ENCODE measurements around a stretch of chr12.

DNA sequence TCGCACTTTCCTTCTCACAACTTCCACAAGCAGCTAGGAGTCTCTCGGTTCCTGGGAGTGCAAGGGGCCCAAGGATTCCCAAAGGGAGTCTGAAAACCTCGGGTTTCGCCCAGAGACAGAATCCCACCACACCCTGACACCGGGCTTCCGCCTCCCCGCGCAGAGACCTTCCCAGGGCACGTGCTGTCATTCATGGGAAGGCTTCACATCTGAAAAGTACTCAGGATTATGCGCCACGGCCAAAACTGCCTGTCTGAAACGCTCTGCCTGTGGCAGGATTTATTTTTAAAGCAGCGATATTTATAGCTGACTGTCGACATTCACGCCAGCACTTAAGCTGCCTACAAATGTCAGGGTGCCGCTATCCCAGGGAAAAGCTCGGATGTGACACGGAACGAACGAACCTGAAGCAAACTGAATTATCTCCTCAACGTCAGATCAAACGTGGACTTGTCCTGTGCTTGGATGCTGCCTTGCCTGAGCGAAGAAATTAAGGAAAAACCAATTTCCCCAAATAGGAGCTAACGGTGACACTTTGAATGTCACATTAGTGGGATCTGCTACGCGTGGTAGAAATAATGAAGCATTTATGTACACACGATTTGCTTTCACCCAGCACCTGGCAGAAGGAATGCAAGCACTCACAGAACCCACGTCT, 154.0 kb downstream of the PIWIL1 start:
- PRO-cap: no peak

DNA sequence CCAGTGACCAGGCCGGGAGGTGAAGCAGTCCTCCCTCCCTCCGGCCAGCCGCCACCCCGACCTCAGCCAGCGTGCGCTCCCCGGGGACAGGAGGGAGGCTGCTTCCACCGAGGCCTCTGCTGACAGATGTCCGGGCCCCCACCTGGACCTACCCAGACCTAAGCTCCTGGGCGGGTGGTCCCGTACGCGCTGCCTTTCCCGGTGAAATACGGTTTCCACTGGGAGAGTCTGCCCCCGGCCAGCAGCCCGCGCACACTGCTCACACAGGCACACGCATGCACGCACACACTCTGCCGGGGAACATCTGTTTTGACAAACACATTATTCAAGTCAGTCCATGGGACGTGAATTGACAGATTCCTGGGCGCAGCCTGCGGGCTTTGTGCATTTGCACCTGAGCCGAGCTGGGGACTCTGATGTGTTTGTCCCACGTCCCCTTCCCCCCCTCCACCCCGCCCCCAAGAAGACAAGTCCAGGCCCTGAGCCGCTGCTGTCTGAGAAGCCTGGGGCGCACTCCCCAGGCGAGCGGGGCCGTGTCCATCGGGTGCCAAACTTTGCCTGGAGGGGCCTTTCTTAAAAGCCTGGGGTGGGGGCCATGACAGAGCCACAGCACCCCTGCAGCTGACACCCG, 667 bp downstream of the RIMBP2 start:
- PRO-cap: bidirectional peak, plus-strand start at position 320 of the sequence, minus-strand start at position 258 of the sequence

- PRO-cap: no peak
These were observed 20.2 kb downstream of the STX2 start for GRCh38 chr12:130818460-130819626.

DNA sequence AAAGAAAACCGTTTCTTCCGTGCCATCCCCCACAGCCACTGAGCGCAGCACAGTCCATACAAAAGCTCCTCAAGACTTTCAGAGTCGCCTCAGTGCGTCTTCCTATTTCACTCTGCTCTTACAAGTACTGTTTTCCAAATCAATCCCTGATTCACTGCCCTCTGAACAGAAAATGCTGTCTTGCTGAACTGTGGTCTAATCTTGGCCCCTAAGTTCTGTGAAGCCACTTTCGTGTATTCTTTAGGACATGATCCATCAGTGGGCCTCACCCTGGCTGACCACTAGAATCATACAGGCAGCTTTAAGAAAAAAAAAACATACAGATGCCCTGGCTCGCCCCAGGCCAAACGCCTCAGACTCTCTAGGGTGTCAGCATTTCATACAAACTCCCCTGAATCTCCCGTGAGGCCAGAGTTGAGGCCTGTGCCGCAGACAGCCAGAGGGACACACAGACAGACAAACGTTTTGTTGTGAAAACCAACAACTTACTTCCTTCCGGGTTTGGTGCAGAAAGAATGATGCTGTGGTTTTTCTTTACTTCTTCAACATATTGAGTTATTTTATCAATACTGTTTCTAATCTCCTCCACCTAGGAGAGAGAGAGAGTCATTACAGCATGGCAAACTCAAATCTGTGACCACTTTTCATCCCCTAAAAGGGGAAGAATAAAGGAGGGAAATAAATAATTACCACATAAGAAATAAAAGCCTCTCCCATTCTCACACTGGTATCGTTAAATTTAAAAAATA, 17.7 kb downstream of the STX2 start:
- PRO-cap: no peak

- PRO-cap: no peak
These were observed 4.3 kb downstream of the RAN start for GRCh38 chr12:130875707-130876996.

- PRO-cap: no peak
These were observed 37.6 kb upstream of the ADGRD1 start for GRCh38 chr12:130916117-130916529.

DNA sequence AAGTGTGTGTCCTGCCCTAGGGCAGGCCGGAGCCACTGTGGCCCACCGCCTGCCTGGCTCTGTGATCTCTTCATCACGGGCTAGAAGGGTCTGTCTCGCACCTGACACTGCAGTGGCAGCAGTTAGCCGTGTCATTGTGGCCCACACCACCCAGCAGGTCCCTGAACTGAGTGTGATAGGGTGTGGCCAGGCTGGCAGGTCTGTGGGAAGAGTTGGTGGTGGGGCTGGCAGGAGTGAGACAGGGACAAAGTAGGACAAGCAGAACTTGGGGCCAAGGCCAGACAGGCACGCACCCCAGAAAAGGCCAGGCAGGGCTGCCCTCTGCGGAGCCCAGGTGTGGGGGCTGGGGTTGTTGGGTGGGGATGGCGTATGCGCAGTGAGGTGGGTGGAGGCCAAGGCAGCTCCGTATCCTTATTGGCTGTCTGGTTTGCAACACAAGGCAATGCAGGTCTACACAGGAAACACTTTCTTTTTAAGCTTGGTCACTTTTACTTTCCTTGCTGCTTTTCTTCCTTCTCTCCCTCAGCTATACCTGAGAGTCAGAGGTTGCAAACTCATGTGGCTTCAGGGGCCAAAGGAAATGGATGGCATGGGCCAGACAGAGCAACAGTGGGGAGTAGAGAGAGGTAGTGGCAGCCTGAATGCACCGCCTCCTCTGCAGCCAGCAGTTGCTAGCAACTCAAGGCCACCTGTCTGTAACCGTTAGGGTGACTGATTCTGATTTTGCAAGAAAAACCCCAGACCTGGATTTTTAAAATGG, 41.4 kb downstream of the ADGRD1 start:
- PRO-cap: no peak

- PRO-cap: no peak
These were observed 314.3 kb downstream of the ADGRD1 start for GRCh38 chr12:131267977-131268428.

DNA sequence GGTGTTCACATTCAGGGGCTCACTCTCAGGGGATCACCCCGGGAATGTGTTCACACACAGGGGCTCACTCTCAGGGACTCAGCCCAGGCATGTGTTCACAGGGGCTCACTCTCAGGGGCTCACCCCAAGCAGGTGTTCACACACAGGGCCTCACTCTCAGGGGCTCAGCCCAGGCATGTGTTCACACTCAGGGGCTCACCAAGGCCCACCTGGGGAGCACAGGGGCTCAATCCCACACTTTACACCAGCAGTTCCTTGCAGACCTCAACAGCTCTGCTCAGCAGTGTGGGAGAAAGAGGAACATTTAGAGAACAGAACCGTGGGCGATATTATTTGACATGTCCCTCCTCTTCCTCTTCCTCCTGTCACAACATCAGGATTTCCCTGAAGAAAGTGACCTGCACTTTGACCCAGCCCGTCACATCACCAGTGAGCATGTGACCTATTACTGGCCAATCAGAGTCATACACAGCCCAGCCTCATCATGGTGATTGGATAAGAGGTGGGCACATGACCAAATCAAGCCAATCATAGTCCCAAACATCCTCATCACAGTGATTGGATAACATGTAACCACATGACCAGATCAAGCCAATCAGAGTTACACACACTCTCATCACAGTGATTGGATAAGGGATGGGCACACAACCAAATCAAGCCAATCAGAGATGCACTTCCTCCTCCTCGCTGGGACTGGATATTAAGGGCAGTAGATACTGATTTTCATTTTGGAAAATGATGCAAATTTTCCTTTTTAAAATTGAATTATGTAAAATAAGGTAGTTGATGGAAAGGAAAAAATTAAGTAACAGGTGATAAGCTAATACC, 359.4 kb upstream of the SFSWAP start:
- PRO-cap: no peak

GRCh38 chr12:131371246-131372199, 339.4 kb upstream of the SFSWAP start:
- PRO-cap: no peak

DNA sequence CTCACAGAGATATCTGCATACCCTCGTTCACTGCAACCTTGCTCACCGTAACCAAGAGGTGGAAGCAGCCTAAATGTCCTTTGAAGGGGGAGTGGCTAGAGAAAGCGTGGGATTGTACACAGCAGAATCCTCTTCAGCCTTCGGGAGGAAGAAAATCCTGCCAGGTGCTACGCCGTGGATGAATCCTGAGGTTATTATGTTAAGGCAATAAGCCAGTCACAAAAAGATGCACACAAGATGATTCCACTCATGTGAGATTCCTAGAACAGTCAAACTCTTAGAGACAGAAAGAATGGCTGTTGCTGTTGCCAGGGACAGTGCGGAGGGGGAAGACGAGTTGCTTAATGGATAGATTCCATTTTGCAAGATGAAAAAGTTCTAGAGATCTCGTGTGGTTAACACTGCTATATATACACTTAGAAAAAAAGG, 39.6 kb upstream of the SFSWAP start:
- PRO-cap: no peak

GRCh38 chr12:131797152-131797789, 30.9 kb upstream of the MMP17 start:
- PRO-cap: no peak

- PRO-cap: no peak
These were observed 24.3 kb upstream of the MMP17 start for GRCh38 chr12:131803926-131804278.

- PRO-cap: no peak
These were observed 353 bp downstream of the MMP17 start for GRCh38 chr12:131828485-131829006.

DNA sequence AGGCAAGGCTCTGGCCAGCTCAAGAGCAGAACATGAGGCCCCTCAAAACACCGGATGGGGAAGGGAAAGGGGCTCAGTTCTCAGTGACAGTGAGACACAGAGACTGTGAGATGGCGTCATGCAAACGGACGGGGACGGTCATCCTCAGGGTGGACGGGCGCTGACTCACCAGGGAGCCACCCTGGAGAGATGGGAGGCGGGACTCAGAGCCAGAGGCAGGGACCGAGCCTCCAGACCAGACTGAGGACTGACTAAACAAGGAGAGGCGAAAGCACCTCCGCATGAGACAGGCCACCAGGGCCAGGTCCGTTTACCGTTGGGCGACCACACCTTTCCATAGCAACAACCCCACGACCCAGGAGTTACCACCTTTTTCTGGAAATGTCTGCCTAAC, 64.0 kb upstream of the GALNT9 start:
- PRO-cap: no peak

DNA sequence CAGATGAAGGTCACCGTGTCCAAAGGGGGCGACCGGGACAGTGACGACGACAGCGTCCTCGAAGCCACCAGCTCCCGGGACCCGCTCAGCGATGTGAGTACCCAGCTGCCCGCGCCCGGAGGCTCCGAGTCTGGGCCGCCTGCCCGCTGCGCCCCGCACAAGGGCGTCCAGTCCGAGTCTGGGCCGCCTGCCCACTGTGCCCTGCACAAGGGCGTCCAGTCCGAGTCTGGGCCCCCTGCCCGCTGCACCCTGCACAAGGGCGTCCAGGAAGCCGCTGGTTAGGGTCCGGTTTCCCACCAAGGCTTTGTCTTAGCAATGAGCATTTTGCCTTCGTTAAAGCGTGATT, 35.8 kb downstream of the FBRSL1 start:
- PRO-cap: no peak

GRCh38 chr12:132570939-132571400, 39.4 kb downstream of the LRCOL1 start:
- PRO-cap: no peak

DNA sequence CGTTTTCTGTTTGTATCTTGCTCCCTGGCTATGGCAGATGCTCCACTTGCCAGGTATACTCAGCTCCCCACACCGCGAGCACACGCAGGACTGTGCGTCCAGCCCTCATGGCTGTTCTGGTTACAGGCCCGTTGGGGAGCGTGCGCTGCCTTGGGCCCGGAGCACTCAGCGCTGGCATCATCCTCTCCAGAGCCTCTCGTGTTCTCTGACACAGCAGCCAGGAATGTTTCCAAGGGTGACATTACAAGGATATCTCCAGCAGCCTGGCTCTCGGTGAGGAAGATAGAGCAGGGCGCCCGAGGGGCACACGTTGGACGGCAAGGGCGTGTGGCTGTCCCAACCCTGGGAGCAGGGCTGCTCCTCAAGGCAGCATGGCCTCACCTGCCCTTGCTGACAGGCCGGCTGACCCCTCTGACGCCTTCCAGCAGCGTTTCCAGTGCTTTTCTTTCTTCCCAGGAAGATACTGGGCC, 14.4 kb downstream of the LRCOL1 start:
- PRO-cap: no peak

- PRO-cap: no peak
These were observed 7.5 kb downstream of the LRCOL1 start for GRCh38 chr12:132602809-132603356.

GRCh38 chr12:132608141-132608743, 2.1 kb downstream of the LRCOL1 start:
- PRO-cap: no peak

Data from LUHMES (cell line).